Cerebellum (tissue), 5 donors: ENCODE data around the genes SUSD2, UPB1 and GGT1.

DNA sequence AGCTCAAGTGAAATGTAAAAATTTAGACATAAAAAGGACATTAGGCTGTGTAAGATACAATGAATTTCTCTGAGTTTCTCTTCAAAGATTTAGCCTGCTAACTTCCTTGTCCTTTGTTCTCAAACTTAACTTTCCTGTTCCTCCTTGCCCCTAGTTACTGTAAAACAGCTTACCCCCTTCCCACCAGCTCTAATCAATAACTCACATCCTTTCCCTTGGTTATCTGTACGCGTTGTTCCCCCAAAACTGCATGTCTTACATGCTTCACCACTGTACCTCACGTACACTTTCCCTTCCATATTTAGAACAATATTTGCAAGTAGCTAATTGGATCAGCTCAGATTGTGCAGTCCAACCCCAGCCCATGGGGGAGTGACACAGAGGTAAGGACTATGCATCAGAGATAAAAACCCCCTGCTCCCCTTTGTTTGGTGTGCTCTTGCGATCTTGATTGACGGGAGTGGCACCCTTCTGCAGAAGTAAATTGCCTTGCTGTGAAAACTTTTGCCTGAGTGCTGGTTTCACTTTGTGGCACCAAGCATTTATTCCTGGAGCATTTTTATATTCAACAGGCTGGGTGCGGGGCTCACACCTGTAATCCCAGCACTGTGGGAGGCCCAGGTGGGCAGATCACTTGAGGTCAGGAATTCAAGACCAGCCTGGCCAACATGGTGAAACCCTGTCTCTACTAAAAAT lies 30.9 kb downstream of the MIF start:
- PRO-cap, 3 experiments, result no peak in any of the 3 experiments
- RAMPAGE, long total RNA, result no peak

- PRO-cap, 3 experiments, result no peak in any of the 3 experiments
- RAMPAGE, long total RNA, result no peak
These were observed 3.3 kb downstream of the DDTL start for GRCh38 chr22:23969745-23970535.

- PRO-cap, 3 experiments, result no peak in any of the 3 experiments
- RAMPAGE, long total RNA, result no peak
These were observed 36.8 kb upstream of the SUSD2 start for GRCh38 chr22:24144527-24144903.

DNA sequence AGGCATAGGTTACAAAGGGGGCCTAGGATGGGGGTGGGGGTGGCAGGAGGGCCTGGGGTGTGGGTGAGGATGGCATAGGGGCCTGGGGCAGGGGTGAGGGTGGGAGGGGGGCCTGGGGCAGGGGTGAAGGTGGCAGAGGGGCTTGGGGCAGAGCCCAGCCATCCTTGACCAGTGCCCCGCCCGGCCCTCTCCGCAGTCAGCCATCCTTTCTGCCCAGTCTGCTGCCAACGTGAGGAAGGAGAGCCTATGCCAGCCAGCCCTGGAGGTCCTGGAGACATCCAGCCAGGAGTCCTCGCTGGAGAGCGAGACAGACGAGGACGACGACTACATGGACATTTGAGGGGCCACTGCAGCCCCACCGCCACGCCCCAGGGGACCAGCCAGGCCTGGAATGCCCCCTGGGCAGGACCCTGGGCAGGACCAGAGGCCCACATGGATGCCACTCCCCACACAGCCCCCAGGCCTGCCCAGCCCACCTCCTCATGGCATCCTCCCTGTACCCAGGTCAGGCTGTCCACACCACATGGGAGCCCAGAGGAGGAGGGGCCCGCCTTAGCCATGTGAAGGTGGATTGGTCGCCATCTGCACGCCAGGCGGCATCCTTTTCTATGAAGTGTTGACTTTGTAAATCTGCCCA lies 3.3 kb upstream of the SUSD2 start:
- PRO-cap, 3 experiments, result no peak in any of the 3 experiments
- RAMPAGE, long total RNA, result no peak

GRCh38 chr22:24180959-24181679 lies at the start of gene SUSD2:
Gene SUSD2, plus strand, starts transcription at chr22:24181487.
- PRO-cap, 3 experiments, result peak in 1 of 3 experiments; most common plus-strand start chr22:24181487 (in 1); most common minus-strand start chr22:24181366 (in 1)
- RAMPAGE, long total RNA, result no peak

GRCh38 chr22:24183169-24183962 lies 2.1 kb downstream of the SUSD2 start:
- PRO-cap, 3 experiments, result no peak in any of the 3 experiments
- RAMPAGE, long total RNA, result no peak

- PRO-cap, 3 experiments, result no peak in any of the 3 experiments
- RAMPAGE, long total RNA, result no peak
These were observed 25.3 kb downstream of the SUSD2 start for GRCh38 chr22:24206486-24207155.

- PRO-cap, 3 experiments, result no peak in any of the 3 experiments
- RAMPAGE, long total RNA, result no peak
These were observed 26.7 kb downstream of the SUSD2 start for GRCh38 chr22:24207884-24208422.

- PRO-cap, 3 experiments, result no peak in any of the 3 experiments
- RAMPAGE, long total RNA, result no peak
These were observed 1.3 kb downstream of the GGT5 start for GRCh38 chr22:24243435-24244136.

- PRO-cap, 3 experiments, result no peak in any of the 3 experiments
- RAMPAGE, long total RNA, result no peak
These were observed 4.5 kb downstream of the SPECC1L start for GRCh38 chr22:24275117-24275571.

DNA sequence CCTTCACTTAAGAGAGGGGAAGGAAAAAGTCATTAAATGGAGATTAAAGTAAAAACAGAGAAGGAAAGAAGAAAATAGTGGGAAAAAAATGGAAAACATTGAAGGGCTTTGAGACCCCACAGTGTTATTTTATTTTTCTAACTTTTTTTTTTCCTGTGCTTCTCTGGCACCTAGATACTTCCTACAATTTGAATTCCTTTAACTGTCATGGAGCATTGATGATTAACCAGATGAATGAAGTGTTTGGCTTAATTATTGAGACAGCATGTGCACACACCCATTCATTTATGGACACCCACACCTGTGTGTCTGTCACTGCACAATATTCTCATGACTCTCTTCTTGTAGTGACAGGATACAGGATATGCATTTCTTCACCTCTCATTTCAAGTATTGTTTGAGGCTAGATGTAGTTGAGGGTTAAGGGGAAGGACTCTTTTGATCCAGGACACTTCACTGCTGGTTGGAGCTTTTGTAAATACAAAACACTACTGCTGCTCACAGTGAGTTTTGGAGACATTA lies 33.4 kb downstream of the SPECC1L start:
- PRO-cap, 3 experiments, result no peak in any of the 3 experiments
- RAMPAGE, long total RNA, result no peak

- PRO-cap, 3 experiments, result no peak in any of the 3 experiments
- RAMPAGE, long total RNA, result no peak
These were observed 53.3 kb downstream of the SPECC1L start for GRCh38 chr22:24323505-24324697.

- PRO-cap, 3 experiments, result no peak in any of the 3 experiments
- RAMPAGE, long total RNA, result no peak
These were observed 5.2 kb upstream of the ADORA2A start for GRCh38 chr22:24422229-24422667.

- PRO-cap, 3 experiments, result no peak in any of the 3 experiments
- RAMPAGE, long total RNA, result no peak
These were observed 1.6 kb downstream of the ADORA2A start for GRCh38 chr22:24428643-24429828.

- PRO-cap, 3 experiments, result no peak in any of the 3 experiments
- RAMPAGE, long total RNA, result no peak
These were observed 28.4 kb downstream of the ADORA2A start for GRCh38 chr22:24455671-24456254.

GRCh38 chr22:24494829-24495464 lies at the start of gene UPB1:
Gene UPB1, plus strand, starts transcription at chr22:24495332.
- PRO-cap, 3 experiments, result no peak in any of the 3 experiments
- RAMPAGE, long total RNA, result no peak

GRCh38 chr22:24539790-24540442 lies 15.0 kb downstream of the GUCD1 start:
- PRO-cap, 3 experiments, result no peak in any of the 3 experiments
- RAMPAGE, long total RNA, result no peak

DNA sequence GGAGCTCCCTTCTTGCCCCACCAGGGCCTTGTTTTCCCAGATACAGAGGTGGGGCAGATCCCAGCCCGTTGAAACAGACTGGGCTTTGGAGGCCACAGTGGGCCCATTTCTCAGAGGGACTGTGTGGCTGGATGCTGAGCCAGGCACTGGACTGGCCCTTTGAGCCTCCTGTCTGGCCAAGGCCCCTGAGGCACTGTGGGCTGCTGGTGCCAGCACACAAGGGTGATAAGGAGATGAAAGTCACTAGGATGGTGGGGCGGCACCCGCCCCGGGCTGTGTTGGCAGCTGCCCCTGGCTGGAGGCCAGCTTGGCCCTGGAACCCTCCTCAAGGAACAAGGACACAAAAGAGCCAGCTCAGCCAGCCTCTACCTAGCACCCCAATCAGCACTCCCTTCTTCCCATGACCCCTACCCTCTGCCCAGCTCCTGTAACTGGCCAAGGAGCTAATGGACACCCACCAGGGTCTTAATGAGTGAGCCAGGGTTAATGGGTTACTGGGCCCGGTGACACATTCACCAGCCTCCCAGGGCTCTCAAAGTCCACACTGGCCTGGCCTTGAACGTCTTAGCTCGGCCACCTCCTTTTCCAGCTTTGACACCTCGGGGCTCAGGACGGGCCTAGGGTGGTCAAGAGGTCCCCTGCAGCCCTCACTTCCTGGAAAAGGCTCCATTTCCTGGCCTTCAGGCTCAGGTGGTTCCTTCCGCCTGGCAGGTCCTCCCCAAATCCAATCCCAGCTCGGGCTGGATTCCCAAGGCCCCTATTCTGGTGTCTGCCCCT lies 1.3 kb upstream of the GGT1 start:
- PRO-cap, 3 experiments, result no peak in any of the 3 experiments
- RAMPAGE, long total RNA, result no peak

DNA sequence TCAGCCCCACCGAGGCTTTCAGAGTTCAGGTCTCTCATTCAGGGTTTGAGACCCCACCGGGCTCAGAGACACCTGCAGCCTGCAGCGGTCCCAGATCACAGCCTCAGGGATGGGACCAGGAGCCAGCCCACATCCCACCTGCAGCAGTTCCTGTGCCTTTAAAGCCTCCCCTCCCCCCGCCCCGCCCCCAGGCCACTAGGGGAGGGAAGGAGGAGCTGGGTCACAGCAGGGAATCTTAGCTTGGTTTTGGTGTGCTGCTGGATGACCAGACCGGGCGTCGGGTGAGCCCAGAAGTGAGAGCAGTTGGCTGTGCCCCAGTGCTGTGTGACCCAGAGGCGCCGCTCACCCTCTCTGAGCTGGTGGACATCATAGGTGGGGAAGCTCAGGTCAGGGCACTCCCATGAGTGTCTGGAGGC lies at the start of gene GGT1:
GGT1 (plus strand) TSS at position 244 of the 416 bp plus-strand sequence.
- PRO-cap, 3 experiments, result no peak in any of the 3 experiments
- RAMPAGE, long total RNA, result no peak

GRCh38 chr22:24607259-24608065 lies 4.5 kb downstream of the GGT1 start:
- PRO-cap, 3 experiments, result no peak in any of the 3 experiments
- RAMPAGE, long total RNA, result no peak